Progenitor cell of endocrine pancreas (in vitro differentiated cells): ENCODE measurements around the genes NAGS and TMUB2.

DNA sequence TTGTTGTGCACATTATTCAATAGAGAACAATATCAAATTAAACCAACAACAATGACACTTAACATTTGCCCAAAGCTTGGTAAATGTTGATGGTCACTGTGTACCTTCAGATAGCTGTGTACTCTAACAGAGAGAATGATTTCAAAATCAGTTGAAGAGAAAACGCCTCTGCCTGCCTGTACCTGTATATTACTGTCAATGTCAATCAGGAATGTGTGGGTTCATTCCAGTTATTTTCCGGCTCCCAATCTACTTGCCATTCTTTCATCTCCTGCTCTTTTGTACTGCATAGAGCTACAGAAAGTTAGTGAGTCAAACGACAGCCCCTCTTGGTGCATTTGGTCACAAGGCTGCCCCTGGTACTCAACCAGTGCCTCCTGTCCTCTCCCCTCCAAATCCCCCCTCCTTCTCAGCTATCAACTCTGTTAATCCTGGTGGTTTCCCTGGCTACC, 13.7 kb upstream of the ARL4D start:
- PRO-cap, result no peak

- PRO-cap, result no peak
These were observed 34.0 kb upstream of the DHX8 start for GRCh38 chr17:43449611-43450267.

DNA sequence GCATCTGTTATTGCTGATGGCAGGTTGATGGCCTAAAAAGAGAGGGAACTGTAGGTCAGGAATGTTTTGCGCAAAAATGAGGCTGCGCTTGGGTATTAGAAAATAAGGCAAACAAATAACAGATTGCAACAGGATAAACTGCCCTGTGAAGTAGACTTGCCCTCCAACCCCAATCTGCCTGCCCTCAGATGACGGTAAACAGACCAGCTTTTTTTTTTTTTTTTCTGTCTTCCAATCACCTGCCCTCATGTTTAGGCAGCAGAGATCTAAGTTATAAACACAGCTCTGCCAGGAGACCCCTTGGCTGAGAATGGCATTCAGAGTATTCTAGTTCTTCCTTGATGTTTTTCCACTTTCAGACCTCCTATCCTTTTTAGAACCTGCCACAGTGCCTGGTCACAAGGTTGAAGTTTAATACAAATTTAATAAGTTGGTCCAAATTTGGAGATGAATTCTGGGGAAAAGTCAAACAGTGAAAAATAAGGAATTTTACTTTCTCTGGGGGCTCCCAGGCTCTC, 3.7 kb upstream of the DHX8 start:
- PRO-cap, result no peak

- PRO-cap, result no peak
These were observed 7.3 kb downstream of the DHX8 start for GRCh38 chr17:43491052-43491553.

GRCh38 chr17:43526214-43526663, 19.9 kb downstream of the ETV4 start:
- PRO-cap, result no peak

DNA sequence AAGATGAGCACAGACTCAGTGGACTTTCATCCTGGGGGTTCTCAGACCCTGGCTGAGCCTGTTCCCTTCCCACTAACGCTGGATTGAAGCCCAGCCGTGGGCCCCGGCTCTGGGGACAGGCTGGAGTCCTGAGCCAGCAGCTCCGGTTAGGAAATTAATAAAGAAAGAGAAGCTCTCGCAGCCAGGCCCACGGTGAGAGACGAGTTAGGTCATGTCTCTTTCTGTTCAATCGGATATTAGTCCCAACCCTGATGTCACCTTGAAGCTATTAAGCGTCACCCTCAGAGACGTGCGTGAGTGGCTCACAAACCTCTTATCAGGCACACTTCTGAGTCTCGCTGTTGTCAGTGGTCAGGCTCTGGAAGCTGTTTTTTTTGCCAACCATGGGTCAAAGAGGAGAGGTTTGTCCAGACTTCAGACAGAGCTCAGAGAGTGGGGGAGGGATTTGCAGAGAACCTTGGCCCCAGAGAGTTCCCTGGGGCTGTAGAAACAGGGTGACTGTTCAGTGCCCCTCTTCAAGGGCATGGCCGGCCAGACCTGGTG, 27.0 kb downstream of the MEOX1 start:
- PRO-cap, result no peak

- PRO-cap, result bidirectional peak, plus-strand start at chr17:43713825, minus-strand start at chr17:43713823; unidirectional peak, minus-strand start at chr17:43714049
These were observed 44.9 kb downstream of the SOST start for GRCh38 chr17:43713517-43714177.

- PRO-cap, result no peak
These were observed 1.2 kb downstream of the MPP3 start for GRCh38 chr17:43831558-43832264.

- PRO-cap, result no peak
These were observed 850 bp downstream of the MPP2 start for GRCh38 chr17:43906065-43907307.

DNA sequence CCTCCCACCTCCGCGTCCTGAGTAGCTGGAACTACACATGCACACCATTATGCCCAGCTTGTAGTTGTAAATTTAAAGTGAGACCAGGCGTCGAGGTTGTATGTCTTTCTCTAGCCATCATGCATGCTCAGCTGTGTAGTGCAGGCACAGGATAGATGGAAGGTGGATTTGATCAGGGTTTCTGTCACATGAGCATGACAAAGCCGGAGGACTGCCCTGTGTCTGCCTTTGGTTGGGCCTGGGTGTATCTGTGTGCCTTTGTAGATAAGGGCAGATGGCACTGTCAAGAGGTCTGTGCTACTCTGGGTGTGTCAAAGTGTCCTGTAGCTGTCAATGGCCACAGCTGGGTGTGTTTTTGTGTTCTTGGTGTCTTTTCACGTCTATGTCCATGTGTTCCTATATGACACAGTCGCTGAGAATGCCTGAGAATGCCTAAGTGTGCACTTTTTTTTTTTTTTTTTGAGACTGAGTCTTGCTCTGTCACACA, 4.3 kb upstream of the NAGS start:
- PRO-cap, result no peak

GRCh38 chr17:44004218-44004791, at the start of gene NAGS:
NAGS (plus strand) TSS chr17:44004622.
- PRO-cap, result no peak

- PRO-cap, result unidirectional peak, minus-strand start at chr17:44006922
These were observed 2.0 kb downstream of the NAGS start for GRCh38 chr17:44006263-44006948.

DNA sequence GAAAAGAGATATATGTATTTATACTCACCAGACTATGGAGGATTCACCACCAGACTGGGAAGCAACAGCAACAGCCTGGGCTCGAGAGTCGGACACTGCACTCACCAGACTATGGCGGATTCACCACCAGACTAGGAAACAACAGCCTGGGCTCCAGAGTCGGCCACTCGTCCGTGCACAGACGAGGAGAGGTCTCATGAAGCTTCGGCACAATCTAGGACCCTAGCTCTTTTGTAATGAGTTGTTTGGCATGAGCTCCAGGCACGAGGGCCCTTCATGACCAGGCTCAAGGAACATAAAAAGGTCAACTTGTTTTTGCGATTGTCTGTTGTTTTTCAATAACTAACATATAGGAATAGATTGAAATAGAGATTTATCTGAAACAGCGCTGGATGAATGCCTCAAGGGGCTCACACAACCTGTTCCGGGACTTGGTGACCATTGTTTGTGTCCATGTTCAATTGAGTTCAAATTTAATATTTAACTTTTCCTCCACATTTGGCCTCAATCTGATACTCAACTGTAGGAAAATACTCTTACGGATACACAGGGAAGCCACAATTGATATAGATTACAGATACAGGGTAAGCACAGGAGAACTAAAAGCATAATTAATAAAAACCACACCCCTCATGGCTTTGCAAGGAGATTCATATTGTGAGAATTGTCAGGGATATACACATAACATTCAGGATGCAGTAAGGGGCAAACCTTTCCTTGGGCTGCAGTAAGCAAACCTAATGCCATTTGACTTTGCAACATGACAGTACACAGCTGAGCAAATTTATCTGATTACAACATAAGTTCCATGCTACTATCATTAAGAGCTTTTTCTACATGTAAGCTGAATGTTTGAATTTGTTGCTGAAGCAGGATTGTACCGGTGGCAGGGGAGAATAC, 4.7 kb upstream of the TMEM101 start:
- PRO-cap, result no peak

- PRO-cap, result no peak
These were observed 12.9 kb downstream of the G6PC3 start for GRCh38 chr17:44083221-44084029.

- PRO-cap, result bidirectional peak, plus-strand start at chr17:44187021, minus-strand start at chr17:44186671
These were observed at the start of gene TMUB2 for GRCh38 chr17:44186791-44188031. TMUB2 (plus strand) TSS chr17:44186972.

DNA sequence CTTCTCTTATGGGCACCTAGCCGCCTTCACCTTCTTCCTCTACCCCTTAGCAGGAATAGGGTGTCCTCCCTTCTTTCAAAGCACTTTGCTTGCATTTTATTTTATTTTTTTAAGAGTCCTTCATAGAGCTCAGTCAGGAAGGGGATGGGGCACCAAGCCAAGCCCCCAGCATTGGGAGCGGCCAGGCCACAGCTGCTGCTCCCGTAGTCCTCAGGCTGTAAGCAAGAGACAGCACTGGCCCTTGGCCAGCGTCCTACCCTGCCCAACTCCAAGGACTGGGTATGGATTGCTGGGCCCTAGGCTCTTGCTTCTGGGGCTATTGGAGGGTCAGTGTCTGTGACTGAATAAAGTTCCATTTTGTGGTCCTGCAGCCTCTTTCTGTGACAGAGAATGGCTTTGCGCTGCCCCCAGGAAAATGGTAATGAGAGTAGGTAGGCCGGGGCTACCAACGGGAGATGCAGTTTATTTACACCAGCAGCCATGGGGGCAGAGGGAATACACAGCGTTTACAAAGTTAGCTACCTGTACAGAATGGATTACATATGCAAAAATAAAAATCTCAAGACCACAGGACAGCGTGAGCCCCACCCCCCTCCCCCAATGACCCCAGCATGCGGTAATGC, 4.7 kb downstream of the TMUB2 start:
- PRO-cap, result no peak

GRCh38 chr17:44196966-44197847, 2.5 kb downstream of the ATXN7L3 start:
- PRO-cap, result no peak

DNA sequence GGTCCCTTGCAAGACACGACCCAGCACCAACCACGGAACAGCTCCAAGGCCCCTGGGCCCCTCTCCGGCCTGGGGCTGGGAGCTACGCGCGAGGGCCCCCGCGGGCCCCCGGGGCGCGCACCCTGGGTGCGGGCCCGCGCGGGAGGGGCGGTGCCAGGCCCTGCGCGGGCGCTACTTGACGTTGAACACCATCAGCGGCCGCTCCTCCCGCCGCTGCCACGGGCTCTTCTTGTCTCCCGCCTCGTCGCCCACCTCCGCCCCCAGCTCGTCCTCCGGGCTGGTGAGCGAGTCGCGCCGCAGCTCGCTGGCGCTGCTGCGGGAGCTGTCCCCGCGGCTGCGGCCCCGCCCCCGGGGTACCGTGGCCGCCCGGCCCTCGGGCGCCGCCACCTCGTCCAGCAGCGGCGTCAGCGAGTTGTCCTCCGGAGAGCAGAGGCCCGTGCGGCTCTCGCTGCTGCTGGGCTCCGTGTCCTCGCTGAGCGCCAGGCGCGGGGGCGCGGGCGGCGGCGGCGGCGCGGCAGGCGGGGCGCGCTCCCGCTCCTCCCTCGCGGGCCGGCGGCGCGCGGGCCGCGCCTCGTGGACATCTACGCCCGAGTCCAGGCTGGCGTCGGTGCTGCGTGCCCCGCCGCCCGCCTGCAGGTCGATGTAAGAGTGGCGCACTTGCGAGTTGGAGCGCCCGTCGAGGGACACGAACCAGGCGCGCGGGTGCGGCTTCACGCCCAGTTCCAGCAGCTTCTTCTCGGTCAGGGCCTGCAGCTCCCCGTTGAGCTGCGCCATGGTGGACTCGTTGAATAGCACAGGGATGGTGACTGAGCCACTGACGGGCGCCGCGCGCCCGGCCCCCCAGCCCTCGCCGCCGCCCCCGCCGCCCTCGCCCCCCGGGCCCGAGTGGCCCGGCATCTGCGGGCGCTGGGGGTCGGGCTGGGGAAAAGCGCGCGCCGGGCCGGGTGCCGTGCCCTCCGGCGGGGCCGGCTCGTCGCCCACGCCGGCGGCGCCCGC, 8.8 kb downstream of the GRN start:
- PRO-cap, result no peak

GRCh38 chr17:44461748-44461947, 41.6 kb downstream of the GPATCH8 start:
- PRO-cap, result no peak

DNA sequence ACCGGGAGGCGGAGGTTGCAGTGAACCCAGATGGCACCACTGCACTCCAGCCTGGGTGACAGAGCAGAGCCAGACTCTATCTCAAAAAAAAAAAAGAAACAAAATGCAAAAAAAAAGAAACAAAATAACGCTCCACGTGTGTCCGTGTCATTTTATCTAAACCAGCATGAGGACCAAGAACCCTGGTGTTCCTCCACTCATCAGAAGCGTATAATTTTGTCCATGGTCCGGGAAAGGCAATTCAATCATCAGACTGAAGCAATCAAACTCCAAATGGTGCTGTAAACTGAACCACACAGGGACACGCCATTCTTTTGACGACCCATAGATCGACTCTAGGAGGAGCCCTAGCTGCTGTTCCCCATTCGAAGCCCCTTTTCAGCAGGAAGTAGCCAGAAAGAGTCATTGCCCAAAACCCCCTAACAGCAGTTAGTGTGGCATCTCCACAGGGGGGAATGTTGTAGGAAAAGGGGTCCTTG, 8.1 kb upstream of the GPATCH8 start:
- PRO-cap, result no peak